Mononuclear cell (primary cell): ENCODE data around the gene LTB4R.

DNA sequence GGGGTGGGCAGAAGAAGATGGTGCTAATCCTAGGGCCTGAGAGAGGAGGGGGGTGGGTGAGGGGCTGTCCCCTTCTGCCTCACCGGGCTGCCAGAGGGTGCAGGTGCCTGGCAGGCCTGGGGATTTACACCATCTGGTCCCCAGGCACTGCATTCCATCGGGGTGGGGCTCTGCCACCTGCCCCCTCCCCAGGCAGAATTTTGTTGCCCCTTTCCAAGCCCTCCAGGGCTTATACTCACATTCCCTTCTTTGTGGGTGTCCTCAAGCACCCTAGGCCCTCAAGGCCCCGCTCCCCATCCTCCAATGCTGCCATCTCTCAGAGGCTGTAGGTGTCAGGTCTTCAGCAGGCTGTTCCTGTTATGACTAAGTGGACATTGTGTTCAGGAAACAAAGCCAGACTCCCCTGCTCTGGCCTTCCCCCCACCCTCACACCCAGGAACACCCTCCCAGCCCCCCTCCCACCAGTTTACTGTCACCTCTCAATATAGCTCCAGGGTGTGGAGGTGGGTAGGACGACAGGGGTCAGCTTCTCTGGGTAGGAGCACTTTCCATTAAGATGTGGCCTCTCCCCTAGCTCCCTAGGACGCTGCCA, 1.3 kb upstream of the MYH6 start:
- RRBS = no CpG with 5 or more reads among the region's 5 CpGs

GRCh38 chr14:23416010-23416644, 8.1 kb upstream of the MYH6 start:
- RRBS = no CpG with 5 or more reads among the region's 18 CpGs

- RRBS = no CpG with 5 or more reads among the region's 8 CpGs
These were observed 12.8 kb upstream of the MYH6 start for GRCh38 chr14:23420720-23421493.

GRCh38 chr14:23429635-23430197, 5.7 kb downstream of the MYH7 start:
- RRBS = no CpG with 5 or more reads among the region's 9 CpGs

DNA sequence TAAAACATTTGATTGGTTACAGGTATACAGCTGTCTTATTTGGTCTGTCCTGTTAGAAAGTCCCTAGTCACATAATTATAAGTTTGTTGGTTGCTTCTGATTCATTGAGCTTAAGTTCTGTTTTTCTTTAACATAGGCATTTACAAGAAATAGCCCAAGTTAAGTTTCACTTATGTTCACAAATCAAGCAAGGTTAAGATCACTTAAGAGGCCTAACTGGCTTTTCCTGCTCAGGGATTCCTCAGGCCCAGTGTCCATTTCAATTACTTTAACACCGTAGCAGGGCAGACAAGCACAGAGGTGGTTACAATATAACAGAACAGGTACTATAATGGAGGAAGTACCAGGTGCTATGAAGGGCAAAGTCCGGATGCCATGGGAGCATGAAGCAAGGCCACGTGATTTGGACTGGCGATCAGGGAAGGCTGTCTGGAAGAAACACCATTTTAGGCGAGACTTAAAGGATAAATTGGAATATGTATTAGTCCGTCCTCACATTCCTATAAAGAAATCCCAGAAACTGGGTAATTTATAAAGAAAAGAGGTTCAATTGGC, 12.4 kb upstream of the MYH7 start:
- RRBS = no CpG with 5 or more reads among the region's 6 CpGs

DNA sequence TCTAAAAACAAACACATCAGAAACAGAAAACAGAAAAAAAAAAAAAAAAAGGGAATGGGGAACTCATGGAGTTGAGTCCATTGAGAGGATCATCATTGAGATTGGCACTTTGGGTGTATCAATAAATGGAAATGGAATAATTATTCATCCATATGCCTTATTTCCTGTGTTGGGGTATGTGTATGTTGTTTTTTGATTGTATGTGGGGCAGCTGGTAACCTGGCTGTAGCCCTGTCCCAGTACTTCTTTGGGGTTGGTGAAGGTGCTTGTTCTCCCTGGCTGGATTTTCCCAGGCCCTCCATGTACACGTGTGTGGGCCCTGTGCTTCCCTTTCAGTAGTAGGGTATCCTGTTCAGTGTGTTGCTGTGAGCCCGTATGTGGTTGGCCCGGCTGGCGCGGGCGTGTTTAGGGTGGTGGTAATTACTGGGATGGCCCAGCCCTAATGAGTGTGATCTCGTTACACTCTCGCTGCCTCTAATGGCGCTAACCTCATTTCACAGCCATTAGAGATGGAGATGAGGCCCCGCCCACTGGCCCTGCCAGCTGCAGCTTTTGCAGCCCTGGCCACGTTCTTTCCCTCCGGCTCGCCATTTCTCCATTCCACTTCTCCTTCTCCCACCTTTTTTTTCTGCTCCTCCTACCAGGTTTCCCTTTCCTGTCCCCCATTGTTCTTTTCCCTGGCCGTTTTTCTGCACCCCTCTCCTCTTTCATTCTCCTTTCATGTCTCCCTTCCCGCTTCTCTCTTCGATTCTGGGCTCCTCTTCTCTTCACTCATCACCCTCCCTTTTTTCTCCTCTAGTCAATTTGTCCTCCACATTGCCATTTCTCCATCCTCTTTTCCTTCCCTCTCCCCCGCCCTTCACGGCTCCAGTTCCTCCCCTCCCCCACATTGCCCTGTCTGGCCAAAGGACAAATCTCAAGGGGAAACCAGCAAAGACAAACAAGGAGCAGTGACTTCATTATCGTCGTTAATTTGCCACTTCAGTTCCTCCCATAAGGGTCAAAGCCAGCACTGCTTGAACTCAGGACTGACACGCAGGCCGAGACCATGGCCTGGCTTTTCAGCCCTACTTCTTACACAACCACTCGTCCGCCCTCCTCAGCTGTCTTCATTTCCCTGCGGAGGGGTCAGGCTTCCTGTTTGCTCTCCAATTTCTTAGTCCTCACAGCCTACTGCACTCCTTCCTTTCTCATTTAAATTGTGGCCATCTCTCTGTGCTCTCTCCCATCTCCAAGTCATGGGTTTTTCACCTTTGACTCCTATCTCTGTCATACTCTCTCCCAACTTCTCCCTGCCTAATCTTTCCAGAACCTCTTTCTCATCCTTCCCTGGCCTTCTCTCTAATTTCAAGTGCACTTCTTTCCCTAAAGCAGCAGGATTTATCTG, 6.8 kb downstream of the ZFHX2 start:
- RRBS = no CpG with 5 or more reads among the region's 25 CpGs

DNA sequence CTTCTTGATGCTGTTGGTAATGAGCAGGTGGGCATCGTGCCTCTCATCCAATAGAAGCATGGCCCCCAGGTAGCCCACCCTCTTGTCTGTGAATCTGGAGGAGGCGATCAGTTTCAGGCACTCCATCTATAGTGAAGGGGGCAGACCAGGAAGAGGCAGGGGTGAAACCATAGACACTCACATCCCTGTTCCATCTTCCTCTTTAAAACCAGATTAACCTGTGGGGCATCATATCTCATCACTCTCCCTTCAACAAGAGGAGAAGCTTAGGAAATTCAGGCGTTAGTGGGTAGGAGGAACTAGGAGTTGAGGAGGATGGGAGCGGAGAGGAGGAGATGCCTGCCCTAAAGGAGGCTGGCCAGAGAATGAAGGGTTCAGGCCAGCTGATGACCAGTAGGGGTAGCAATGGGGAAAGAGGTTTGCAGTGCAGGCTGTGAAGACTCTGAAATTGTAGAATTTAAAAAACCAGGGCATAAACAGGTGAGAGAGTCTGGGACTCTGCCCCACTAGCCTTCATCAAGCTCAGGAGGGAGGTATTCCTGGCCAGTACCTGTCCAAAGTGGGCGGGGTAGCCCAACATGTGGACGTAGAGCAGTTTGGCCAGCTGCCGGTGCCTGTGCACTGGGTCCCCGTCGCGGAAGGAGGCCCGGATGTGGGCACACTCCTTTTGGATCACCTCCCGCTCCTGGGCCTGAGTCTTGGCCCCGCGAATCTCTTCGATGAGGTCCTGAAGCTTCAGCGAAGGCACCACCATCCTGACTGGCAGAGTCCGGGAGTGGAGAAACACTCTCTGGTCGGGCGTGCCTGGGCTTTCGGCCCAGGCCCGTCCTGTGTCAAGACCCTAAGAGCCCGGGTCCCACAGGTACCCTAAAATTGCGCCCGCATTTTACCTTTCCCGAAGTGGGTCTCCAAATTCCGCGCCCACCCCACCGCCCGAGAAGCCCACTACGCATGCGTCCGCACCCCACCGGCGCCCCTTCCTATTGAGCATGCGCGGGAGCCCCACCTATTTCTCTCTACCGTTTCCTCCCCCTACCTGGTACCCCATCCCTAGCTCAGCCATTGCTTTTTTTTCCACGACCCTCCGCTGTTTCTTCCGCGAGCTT, 677 bp downstream of the AP1G2 start:
- RRBS = 2% methylated on average over 17 of the region's 41 CpGs

DNA sequence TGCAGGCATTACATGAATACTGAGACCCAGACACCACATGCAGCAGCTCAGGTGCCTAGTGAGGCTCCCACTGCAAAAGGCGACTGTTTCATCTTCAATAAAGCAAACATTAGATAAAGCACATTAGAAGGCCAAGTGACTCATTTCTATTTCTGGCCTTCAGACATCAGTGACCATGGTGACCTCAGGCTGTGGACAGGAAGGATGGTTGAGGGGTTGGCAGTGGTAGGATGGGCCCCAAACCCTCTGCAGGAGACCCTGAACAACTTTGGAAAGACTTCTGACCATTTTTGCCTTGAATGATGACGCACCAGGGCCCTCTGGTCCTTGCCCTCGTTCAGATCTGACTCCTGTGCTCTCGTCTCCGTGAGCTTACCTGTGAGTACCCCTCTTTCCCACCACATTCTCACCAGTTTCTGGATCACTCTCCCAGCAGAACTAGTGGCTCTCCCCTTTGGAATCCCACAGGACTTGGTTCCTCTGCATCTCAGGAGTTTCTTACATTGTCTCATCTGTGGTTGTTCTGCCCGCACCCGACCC, 23.9 kb upstream of the JPH4 start:
- RRBS = no CpG with 5 or more reads among the region's 7 CpGs

DNA sequence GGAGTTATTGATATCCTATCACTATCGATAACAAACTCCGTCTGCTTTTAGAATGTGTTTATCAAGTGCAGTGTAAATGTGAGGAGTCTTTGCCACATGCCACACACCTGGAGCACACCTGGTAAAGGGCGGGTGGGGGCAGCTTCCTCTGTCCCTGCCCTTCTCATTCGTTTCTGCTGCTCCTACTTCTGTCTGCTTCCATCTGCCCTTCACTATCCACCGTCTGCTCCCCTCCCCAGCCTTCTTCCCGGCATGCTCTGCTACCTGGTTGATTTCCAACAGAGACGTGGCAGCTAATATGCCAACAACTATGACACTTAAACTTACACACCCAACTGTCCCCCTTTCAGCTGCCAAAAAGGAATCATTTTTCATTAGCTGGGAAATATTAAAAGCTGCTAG, 9.1 kb upstream of the CARMIL3 start:
- RRBS = no CpG with 5 or more reads among the region's 7 CpGs

- RRBS = no CpG with 5 or more reads among the region's 9 CpGs
These were observed 1.9 kb downstream of the IPO4 start for GRCh38 chr14:24186459-24187282.

- RRBS = no CpG with 5 or more reads among the region's 3 CpGs
These were observed 1.1 kb downstream of the IPO4 start for GRCh38 chr14:24187528-24187948.

DNA sequence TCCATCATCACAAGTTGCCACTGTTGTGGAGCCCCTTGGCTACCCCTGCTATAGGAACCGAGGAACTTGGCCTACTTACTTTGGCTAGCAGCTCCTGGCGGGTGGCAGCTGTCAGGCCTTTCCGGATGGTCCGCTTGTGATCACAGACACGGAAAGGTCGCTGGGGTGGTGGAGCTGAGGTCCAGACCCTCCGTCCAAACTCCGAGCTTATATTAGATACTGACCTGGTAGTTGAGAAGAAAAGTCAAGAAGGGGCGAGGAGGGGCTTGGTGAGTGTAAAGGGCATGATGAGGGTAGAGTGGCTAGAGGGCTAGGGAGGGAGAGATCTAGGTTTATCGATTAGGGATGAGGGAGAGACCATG, 504 bp downstream of the CIDEB start:
- RRBS = no CpG with 5 or more reads among the region's 10 CpGs

DNA sequence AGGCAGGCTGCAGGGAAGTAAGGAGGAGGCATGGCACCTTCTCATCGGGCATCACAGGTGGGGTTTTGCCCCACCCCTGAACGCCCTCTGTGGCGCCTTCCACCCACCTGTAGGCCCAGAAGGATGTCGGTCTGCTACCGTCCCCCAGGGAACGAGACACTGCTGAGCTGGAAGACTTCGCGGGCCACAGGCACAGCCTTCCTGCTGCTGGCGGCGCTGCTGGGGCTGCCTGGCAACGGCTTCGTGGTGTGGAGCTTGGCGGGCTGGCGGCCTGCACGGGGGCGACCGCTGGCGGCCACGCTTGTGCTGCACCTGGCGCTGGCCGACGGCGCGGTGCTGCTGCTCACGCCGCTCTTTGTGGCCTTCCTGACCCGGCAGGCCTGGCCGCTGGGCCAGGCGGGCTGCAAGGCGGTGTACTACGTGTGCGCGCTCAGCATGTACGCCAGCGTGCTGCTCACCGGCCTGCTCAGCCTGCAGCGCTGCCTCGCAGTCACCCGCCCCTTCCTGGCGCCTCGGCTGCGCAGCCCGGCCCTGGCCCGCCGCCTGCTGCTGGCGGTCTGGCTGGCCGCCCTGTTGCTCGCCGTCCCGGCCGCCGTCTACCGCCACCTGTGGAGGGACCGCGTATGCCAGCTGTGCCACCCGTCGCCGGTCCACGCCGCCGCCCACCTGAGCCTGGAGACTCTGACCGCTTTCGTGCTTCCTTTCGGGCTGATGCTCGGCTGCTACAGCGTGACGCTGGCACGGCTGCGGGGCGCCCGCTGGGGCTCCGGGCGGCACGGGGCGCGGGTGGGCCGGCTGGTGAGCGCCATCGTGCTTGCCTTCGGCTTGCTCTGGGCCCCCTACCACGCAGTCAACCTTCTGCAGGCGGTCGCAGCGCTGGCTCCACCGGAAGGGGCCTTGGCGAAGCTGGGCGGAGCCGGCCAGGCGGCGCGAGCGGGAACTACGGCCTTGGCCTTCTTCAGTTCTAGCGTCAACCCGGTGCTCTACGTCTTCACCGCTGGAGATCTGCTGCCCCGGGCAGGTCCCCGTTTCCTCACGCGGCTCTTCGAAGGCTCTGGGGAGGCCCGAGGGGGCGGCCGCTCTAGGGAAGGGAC, at the start of gene LTB4R:
TSS of gene LTB4R (plus strand) at position 961 of the 1,094 bp plus-strand sequence.
- RRBS = 5% methylated on average over 62 of the region's 105 CpGs

DNA sequence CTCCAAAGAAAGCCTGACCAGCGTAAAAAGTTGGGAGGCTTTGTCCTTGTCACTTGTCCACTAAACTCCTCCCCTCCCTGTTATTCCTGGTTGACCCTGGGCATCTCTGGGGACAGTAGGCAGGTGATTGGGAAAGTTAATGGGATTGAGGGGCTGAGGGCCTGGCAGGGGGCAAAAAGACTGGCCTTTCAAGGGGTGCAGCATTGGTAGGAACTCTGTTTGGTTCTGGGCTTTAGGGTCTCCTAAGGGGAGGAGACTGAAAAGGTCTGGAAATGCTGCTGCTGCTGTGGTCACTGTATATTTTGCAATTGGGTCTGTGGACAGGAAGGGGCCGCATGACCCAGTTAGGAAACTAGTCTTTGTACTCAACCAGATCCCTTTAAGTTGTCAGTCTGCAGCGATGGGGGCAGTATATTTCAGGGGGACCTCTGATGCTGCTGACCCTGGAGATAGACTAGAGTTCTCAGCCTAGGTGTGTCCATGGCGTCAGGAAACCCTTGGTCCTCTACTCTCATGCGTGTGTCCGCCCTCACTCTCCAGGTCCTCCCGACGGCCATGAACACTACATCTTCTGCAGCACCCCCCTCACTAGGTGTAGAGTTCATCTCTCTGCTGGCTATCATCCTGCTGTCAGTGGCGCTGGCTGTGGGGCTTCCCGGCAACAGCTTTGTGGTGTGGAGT, 3.9 kb downstream of the LTB4R start:
- RRBS = no CpG with 5 or more reads among the region's 10 CpGs

- RRBS = no CpG with 5 or more reads among the region's 10 CpGs
These were observed 10.7 kb downstream of the LTB4R start for GRCh38 chr14:24321992-24322509.

GRCh38 chr14:24329092-24329689, 5.7 kb downstream of the ADCY4 start:
- RRBS = no CpG with 5 or more reads among the region's 12 CpGs

DNA sequence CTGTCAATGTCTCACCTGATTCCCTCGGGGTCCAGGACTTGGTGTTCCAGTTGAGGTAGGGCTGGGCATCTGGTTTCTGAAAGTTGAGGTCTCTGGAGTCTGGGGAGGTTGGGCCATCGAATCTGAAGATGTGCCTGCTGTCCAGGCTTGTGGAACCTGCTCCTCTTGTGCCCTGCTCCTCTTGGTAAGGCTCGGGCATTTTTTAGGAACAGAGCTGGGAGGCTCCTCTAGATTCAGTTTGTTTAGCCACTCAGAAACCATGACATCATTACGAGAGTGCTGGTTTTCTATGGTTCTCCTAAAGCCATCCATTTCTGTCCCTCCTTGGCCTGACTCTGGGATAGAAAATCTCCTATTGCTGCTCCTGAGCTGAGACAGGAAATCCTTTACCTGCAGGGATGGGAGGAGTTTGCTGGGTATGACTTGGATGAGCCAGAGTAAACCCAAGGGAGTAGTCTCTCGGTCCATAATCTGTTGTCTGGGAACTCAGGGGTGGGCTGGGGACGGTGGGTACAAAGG, 2.3 kb upstream of the ADCY4 start:
- RRBS = no CpG with 5 or more reads among the region's 6 CpGs

- RRBS = no CpG with 5 or more reads among the region's 4 CpGs
These were observed 12.2 kb downstream of the NFATC4 start for GRCh38 chr14:24380298-24380520.

DNA sequence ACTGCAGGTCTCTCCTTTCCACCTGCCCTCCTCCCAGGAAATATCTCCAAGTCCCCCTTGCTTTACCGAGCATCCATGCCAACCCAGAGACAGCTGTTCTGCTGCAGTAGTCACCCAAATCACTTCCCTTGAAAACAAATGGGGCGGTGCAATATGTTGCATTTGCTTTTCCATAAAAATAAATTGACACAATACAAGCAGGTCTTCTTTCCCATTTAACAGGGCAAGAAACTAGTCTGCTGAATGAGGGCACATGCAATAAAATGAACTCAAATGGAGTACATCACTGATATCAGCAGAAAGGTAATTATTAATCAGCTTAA, 175.0 kb upstream of the GZMB start:
- RRBS = no CpG with 5 or more reads among the region's 2 CpGs

- RRBS = no CpG with 5 or more reads among the region's 2 CpGs
These were observed 193.6 kb upstream of the GZMB start for GRCh38 chr14:24827529-24828132.